ENCODE measurements around a stretch of chr16.

GRCh38 chr16:86029284-86029880 is 130.4 kb downstream of the IRF8 start:
- PRO-cap, 2 experiments: peak in 1 of 2 experiments; most common plus-strand start chr16:86029400 (in 1)

DNA sequence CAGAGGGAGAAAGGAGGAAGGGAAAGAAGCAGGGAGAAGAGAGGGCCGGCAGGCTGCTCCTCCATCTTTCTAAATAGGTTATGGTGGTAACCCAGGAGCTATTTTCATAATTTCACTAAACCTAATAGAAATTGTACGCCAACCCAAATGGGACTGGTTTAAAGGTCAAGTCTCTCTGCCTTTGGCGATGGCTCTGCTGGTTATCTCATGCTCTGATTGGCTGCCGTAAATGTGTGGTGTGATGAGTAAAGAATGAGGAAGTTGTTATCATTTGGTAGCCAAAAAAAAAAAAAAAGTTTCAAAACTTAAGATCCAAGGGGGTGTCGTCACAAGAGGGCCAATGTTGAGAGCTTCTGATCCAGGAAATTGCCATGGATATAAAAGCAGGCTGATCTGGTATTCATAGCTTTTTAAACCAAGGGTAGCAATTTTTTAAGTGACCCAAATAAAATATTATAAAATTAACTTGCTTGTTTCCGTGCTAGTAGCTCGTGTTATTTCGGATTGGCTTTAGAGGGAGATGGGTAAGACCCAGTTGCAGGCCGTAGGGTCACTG is 126.5 kb upstream of the FOXF1 start:
- PRO-cap, 2 experiments: no peak in any of the 2 experiments

GRCh38 chr16:86432292-86432956 is 77.9 kb upstream of the FOXF1 start:
- PRO-cap, 2 experiments: no peak in any of the 2 experiments

DNA sequence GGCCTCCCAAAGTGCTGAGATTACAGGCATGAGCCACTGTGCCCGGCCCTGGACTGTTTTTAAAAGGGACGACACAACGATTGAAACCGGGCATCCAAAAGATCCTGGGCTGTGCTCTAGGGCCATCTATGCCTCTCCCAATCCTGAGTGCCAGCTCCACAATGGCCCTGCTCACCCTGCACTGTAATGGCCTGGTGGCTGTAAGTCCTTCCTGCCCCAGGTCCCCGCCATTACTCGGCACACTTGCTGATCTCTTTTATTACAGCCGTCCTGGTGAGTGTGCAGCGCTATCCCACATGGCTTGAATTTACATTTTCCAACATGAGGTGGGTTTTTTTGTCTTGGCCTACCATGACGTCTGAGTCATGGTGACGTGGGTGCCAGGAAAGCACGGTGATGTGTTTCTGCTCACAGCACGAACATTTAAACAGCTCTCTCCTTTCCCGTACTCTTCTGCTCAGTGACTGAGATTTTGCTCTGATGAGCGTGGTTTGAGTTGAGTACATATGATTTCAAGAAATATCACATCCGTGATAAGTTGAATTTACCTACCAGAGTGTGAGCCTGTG is 55.2 kb upstream of the FOXF1 start:
- PRO-cap, 2 experiments: no peak in any of the 2 experiments

GRCh38 chr16:86493741-86494512 is 16.4 kb upstream of the FOXF1 start:
- PRO-cap, 2 experiments: no peak in any of the 2 experiments

- PRO-cap, 2 experiments: no peak in any of the 2 experiments
Measured at GRCh38 chr16:86497623-86498256, 12.6 kb upstream of the FOXF1 start.

DNA sequence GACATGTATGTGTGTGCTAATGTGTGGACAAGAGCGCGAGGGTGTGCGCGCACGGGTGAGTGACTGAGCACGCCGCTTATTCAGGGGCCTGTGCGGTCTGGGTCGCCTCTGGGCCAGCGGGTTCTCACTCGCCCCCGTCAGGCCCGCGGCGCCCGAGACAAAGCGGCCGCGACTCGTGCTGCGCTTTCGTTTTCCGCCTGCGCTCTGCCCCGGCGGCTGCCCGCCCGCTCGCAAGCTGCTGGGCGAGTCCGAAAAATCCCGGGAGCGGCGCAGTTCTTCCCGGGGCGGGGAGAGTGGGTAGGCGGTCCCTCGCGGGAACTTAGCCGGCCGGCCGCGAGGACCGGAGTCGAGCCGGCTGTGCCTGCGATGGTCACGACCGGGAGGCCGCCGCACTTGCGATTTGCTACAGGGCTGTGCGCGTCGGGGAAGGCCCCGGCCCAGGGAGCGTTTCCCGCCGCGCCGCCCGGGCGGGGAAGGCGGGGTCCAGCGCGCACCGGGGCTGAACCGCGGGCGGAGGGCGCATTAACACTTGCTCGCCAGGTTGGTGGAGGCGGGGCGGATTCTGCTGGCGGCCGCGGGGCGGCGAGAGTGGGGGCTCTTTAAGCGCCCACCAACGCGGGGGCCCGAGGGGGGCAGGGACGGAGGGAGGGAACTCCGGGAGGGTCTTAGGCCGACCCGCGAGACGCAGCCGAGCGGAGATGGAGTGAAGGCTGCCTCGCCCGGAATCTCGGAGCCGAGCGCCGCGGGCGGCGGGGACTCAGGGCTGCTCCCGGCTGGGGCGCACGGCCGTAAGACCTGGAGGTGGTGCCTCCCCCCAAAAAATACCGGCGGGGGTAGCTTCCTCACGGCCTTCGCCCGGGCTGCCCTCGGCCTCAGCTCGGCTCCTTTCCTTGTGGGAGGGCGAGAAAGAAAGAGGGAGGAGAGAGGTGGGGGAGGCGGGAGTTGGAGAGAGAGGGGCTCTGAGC is 688 bp upstream of the FOXF1 start:
- PRO-cap, 2 experiments: peak in 2 of 2 experiments; most common plus-strand start position 272 of the sequence (in 1); most common minus-strand start position 892 of the sequence (in 2)

GRCh38 chr16:86511098-86512040 is 1.0 kb downstream of the FOXF1 start:
- PRO-cap, 2 experiments: no peak in any of the 2 experiments

DNA sequence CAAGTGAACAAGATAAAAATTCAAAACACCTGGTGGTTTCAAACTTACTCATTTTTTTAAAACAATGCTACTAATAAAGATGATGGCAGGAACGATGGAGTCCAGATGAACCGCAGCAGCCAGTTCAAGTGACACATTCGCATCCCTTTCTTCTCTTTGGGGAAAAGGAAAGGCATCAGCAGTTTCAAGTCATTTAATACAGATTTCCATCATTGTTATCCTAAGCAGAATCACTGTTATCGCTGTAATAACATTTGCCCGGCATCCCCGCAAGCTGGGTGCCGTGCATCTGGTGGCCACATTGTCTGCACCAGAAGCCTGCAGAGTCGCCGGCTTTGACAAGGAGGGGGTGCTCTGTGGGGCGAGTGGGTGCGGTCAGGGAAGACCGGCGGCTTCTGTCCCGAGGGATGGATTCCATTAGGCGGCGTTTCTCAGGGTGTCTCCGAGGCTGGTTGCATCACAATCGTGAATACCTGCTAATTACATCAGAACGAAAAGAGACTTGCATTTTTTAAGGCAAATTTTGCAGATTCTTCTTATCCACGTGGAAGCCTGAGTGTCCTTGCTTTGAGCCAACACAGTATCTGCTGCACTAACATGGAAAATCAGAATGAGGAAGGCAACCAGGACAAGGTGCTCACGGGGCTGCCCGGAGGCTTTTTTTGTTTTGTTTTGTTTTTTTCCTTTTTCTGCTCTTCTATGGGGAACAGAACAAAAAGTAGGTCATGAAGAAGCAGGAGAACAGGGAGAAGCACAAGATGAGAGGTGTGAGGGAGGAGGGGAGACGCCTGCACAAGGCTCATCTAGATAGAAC is 183.3 kb downstream of the FOXL1 start:
- PRO-cap, 2 experiments: no peak in any of the 2 experiments

DNA sequence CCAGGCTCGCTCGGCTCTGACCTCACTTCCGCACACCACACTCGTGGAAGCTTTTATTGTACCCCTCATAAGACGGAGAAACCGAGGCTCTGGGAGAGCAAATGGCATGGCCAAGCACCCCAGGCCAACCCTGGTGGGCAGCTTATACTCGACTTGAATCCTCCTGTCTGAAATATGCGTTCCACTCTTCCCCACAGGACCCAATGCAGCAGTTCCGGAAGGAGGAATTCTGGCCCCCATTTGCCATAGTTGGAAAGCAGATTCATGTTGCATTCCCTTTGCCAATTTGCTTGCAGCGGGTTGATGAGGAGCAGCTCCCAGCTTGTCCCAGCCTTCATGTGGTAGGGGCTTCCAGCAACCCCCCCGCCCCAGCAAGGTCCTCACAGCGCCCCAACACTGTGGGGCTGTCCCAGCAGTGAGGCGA is 356.3 kb downstream of the C16orf95 start:
- PRO-cap, 2 experiments: peak in 2 of 2 experiments; most common plus-strand start position 300 of the sequence (in 2)

DNA sequence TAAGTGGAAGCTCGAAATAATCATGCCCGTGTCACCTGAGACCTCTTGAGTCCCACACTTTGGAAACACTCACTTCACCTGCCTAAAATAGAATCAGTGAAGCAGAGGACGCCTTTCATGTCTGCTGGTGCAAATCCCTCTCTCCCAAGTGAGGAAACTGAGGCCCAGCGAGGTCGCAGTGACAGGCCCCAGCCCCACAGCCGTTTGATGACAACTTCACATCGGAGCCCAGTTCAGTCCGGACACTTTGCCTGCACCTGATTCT is 284.6 kb downstream of the C16orf95 start:
- PRO-cap, 2 experiments: no peak in any of the 2 experiments

DNA sequence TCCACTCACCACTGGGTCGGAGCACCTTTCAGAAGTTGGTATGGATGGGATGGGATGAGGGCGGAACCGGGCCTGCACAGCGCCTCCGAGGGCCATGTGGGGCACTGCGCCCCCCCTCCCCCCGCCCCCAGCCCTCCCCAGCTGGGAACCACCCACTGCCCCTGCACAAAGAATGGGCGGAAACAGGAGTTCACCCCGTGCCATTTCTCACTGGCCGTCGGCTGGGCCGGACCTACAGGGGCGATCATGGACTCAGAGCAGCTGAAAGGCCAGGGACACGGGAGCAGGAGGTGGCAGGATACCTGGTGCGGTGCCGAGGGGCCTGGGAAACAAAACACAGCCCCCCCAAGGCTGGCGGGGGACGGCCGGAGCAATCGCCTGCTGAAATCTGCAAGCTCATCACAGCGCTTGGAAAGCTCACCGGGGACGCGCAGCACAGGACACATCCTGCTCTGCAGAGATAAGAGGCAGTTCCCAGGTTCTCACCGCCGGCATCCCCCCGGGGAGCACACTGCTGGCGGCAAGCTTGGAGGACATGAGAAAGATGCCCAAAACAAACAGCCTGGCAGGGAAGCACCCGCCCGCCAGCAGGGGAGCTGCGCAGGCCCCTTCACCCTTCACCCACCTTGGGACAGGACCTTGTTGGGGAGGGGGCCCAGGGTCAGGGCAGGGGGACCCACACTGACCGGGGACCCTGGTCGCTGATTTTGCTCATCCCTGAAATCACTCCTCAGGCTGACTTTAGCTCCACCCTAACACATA is 264.0 kb downstream of the C16orf95 start:
- PRO-cap, 2 experiments: no peak in any of the 2 experiments

DNA sequence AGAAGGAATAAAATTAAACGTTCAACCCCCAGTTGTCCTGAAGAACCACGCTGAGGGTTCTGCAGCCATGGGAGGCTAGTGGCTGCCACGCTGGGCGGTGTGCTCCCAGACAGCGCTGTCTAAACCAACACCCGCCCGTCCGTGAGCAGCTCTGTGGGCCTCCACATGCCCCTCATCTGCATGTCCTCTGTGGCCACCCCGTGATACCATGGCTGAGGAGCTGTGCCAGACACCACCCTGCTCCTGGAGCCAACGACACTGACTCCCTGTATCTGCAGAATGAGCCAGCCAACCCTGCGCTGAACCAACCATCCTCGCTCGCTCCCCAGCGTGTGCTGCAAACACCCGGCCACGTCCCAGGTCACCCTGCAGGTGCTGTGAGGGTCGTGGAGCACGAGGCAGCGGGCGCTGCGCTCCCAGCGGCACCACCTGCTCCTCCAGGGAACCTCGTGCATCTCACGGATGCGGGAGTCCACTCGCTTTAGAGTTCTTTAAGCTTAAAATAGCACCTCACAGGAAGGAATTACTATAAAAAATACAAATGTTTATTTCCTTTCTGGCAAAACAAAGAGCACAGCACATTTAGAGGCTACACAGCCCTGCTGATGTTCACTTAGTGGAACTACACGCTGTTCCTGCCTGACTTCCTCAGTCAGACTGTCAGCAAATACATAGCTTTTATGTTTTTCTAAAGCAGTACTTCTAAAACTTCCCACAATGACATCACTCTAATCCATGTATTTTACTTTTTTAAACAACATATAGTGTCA is 43.3 kb downstream of the MAP1LC3B start:
- PRO-cap, 2 experiments: no peak in any of the 2 experiments

GRCh38 chr16:87469069-87469656 is 23.7 kb downstream of the ZCCHC14 start:
- PRO-cap, 2 experiments: no peak in any of the 2 experiments

GRCh38 chr16:87551438-87551917 is 50.8 kb upstream of the JPH3 start:
- PRO-cap, 2 experiments: no peak in any of the 2 experiments

DNA sequence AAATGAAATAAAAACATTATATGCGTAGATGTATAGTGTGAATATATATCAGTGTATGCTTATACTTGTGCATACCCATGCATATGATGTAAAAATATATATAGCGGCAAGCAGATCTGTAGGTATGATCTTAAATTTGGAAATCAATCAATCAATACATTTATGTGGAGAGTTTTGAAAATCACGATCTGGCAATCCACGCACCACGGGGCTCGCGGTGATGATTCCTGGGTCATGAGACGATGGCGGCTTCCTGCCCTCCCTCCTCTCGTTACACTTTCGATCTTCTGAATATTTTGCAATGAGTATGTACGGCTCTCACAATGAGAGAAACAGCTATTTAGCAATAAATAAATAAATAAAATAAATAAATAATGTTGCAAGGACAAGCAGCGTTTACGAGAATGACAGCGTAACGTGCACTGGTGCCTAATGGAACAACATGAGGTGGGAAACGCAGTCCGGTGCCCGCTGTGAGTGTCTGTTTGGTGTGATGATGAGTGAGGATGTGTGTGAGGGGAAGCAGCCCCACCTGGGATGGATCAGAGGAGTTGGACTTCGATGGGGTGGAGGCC is 46.7 kb upstream of the JPH3 start:
- PRO-cap, 2 experiments: no peak in any of the 2 experiments

DNA sequence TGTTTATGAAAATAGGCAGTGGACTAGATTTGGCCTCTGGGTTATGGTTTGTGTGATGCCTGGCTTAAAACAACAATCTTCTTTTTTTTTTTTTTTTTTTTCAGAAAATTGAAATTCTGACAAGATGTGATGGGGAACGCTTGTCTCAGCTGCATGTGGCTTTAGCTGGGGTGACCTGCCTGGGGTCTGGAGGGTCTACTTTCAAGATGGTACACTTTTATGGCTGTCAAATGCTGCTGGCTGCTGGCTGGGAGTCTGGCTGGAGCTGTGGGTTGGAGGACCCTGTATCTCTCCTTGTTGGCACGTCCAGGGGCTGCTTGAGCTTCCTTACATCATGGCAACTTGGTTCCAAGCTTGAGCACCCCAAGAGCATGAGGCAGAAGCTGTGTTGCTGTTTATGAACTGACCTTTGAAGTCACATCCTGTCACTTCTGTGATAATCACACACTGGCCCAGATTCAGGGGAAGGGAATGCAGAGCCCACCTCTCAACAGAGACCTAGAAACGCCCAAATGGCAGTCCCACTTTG is 3.2 kb upstream of the JPH3 start:
- PRO-cap, 2 experiments: no peak in any of the 2 experiments

DNA sequence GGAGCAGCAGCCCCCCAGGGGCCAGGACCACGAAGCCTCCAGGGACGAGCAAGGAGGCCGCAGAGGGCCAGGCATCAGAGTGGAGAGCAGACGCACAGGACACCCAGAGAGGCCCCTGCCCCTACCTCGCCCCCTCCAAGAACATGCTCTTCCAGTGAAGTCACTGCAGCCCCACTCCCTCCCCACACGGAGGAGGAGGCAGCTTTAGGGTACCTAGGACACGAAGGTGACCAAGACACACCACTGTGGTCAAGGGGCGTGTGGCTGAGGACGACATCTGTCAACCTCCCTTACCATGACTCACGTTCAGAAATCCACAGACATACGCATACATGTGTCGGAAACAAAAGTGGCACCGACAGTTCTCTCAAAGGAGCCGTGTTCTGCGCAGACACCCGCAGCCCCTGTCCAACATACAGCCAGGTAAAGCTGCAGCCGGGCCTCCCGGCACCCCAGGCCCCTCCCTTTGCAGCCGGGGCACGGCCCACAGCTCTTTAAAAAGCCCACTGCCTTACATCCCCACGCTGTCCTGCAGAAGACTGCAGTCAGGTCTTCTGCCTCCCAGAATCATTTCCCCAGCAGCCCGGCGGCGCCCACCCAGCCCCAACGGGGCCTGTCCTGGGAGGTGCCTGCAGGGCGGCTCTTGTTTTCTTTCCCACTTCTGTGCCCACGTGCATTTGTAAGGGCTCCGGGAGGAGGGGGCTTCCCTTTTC is 40.4 kb upstream of the KLHDC4 start:
- PRO-cap, 2 experiments: no peak in any of the 2 experiments

DNA sequence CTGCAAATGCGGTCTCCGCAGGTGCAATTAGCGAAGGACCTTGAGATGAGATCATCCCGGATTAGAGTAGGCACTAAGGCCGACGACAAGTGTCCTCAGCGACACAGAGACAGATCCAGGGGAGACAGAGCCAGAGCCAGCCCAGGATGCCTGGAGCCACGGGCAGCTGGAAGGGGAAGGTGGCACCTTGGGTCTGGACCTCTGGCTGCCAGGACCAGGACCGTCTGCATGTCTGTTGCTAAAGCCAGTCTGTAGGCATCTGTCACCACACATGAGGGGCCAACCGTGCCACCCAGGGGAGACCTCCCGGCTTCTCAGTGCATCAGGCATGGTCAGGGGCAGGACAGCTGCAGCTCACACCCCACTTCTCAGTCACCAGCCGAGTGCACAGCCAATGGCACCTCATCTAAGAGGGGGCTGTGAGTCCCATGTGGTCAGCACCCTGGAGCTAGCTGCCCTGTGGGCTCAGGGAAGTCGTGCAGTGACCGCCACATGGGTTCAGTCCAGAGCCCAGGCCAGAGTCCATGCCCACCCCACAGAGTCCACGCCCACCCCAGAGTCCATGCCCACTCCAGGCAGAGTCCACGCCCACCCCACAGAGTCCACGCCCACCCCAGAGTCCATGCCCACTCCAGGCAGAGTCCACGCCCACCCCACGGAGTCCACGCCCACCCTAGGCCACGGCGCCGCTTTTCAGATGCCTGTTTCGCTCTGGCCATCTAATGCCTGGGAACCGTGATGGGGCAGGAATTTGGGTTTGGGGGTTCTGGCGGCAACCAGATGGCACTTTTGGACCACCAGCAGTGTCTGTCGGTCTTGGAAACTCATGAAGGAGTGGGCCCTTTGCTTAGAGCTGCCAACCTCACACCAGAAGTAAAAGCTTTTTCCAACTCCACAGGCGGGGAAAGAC is 24.2 kb downstream of the SLC7A5 start:
- PRO-cap, 2 experiments: no peak in any of the 2 experiments

GRCh38 chr16:87851243-87852104 is 17.8 kb downstream of the SLC7A5 start:
- PRO-cap, 2 experiments: no peak in any of the 2 experiments

All from Colon Carcinoma Metastatic in the Lung (tissue), 2 donors.